Aortic smooth muscle cell (primary cell): Measurements from ENCODE around the genes CNIH3 and SRP9.

- RRBS, result no CpG with 5 or more reads among the region's 15 CpGs
Observed at GRCh38 chr1:224432478-224433498, 1.8 kb downstream of the WDR26 start.

- RRBS, result 2% methylated on average over 3 of the region's 12 CpGs
Observed at GRCh38 chr1:224434462-224434628, 252 bp downstream of the WDR26 start.

DNA sequence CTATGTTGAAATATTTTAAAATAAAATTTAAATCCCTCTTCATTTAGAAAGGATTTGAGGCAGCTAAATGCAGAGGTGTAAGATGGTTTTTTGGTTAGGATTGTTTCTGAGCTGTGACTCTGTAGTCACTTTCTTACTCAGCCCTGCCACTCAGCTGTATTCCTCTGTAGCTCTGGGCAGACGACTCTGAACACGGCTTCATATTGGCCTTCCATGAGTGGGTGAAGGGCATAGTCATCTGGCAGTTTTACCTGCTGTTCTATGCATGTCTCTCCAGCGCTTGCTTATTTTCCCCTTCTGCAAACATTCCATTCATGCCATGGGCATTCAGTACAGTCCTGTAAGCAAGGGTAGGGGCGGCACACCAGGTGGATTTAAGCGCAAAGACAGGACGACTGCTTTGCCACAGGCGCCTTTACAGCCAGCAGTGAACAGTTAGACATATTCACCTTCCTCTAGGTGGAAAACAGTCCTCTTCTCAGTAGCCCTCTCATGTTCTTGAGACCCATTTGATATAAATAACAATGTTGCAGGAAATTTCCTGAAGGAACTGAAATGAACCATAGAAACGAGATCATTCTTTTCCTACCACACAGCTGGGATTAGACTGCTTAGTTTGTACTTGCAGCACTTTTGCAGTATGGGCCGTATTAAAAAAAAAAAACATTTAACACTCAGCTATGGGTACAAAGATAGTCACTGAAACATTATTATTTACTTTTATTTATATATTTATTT lies 4.5 kb upstream of the WDR26 start:
- RRBS, result no CpG with 5 or more reads among the region's 9 CpGs

GRCh38 chr1:224447201-224447641 lies 12.6 kb upstream of the WDR26 start:
- RRBS, result no CpG with 5 or more reads among the region's 2 CpGs

GRCh38 chr1:224615682-224617032 lies at the start of gene CNIH3:
CNIH3 (plus strand) TSS chr1:224616317.
- RRBS, result 1% methylated on average over 48 of the region's 122 CpGs

DNA sequence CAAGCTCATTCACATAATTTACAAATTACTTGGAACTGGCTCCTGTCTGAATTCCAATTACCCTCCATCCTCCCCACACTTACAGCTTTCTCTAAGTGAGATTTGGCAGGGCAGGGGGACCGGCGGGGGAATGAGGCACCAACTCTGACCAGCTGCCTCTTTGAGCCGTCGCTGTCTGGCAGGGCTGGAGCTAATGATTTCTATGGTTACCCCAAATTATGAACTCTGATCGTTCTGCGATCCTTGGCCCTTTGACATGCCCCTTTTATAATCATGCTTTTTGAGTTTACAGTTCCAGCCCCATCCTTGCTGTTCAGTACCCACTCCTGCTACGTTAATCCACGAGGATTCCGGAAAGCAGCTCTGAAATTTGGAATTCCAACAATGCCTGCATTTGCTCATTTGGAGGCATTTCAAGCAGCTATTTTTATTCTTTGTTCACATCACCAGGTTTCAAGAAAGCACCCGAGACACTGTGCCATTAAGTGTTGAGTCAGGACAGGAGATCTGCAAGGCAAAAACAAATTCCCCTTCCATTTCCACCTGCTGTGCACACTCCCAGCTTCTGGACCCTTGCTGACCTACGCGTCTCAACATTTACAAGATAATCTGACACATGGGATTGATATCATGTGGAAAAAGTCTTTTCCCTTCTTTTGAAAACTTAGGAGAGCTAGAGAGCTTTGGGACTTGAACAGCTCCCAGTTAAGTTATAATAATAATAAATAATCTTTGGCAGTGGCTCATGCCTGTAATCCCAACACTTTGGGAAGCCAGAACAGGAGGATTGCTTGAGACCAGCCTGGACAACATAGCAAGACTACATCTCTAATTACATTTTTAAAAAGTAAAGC lies 54.8 kb upstream of the LBR start:
- RRBS, result no CpG with 5 or more reads among the region's 12 CpGs

DNA sequence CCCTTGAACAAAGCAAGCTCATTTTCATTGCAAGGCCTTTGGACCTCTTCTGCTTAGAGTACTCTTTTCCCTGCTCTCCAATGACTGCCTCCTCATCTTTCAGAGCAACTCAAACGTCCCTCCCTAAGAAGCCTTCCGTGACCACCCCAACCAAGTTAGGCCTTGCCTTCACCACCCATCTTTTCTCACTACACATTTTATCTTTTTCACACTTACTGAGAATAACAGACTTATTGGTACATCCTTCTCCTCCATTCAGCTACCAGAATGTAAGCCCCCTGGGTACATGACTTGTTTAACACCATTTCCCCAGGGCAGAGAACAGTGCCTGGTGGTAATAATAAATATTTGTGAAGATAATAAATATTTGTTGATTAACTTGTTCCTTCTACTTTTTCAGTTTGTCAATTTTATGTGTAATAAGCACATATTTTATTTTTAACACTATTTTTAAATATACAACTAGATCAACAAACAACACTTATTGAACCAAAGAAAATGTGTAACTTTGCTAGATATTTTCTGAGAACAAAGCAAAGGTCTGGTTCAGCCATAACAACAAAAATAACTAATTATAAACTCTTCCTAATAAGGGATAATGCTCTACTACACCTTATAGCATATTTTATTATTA lies 39.7 kb downstream of the ENAH start:
- RRBS, result no CpG with 5 or more reads among the region's 2 CpGs

DNA sequence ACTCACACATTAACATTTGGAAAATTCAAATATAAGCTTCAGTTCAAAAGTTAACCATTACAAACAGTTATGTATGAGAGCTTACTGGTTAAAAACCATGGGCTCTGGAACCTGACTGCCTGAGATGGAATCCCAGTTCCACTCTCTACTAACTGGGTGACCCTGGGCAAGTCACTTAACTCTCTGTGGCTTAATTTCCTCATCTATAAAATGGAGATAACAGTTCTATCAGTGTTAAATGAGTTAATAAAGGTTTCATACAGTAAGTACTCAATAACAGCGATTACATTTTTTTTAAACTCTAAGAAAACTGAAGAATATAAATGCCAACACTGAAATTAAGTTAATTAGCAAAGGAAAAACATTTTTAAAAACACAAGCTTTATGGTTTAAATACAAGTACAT lies 12.4 kb downstream of the ENAH start:
- RRBS, result no CpG with 5 or more reads among the region's 1 CpG

DNA sequence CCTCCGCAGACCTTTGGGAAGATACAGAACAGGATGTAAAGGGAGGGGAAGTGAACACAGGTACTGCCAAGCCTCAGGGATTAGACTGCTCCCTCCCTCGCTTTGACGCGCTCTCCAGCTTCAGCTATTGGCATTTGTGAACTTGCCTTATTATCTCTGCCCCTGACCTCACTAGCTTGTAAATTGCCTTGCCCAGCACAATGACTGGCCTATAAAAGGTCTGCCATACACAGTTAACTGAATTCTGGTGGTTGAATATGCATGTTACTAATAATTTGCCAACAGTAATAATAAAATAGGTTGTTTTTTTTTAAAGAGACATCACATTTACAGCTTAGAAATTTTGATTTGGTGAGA lies 4.7 kb upstream of the SRP9 start:
- RRBS, result no CpG with 5 or more reads among the region's 4 CpGs

DNA sequence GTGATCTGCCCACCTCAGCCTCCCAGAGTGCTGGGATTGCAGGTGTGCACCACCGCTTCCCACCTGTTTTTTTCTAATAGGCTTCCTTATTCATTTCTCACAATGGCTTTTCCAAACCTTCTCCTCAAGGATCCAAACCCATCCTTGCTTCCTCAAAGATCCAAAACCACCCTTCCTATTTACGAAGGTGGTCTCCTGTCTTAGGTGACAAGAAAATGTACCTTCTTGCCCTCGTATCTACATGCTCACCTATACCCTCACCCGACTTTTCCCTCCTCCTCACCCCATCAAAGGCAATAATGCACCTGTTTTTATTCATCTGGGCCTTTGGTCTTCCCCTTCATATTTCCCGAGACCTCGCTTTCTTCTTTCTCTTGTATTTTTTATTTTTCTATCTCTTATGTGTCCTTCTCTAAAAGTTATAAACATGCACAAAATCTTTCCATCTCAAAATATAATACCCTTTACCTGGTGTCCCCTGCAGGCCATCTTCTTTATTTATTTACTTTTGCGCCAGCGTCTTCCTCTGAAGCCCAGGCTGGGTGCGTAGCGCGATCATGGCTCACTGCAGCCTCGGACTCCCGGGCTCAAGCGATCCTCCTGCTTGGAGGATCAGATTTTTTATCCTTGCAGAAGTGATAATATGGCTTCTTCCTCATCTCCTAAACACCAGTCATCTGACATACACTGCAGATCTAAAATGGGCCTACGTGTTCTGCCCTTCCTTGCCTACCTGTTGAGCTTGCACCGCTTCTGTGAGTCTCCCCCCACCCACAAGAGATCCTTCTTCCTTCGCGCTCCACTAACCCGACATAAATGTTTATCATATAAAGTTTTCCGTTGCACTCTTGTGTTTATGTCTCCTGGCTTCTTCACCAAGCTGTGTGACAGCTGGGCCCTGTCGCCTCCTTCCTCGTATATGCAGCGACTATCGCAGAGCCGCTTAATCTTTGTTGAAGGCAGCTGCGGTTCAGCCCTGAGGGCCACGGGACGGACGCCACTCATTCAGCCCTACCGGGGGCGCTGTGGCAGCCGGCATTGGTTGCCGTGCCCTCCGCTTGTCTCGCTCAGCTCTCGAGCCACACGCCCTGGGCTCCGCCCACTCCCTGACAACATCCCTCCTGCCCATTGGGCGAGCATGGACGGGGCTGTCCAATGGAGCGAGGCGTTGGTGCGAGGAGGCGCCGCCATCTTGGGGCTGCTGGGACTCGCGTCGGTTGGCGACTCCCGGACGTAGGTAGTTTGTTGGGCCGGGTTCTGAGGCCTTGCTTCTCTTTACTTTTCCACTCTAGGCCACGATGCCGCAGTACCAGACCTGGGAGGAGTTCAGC lies at the start of gene SRP9:
Gene SRP9 (plus strand): TSS at position 1,184 of the 1,331 bp plus-strand sequence.
- RRBS, result no CpG with 5 or more reads among the region's 54 CpGs

- RRBS, result no CpG with 5 or more reads among the region's 9 CpGs
Observed at GRCh38 chr1:225847526-225848325, 34.5 kb downstream of the TMEM63A start.

GRCh38 chr1:225922560-225923049 lies 1.4 kb downstream of the PYCR2 start:
- RRBS, result no CpG with 5 or more reads among the region's 5 CpGs

GRCh38 chr1:225977249-225978267 lies 21.6 kb downstream of the SDE2 start:
- RRBS, result no CpG with 5 or more reads among the region's 27 CpGs

DNA sequence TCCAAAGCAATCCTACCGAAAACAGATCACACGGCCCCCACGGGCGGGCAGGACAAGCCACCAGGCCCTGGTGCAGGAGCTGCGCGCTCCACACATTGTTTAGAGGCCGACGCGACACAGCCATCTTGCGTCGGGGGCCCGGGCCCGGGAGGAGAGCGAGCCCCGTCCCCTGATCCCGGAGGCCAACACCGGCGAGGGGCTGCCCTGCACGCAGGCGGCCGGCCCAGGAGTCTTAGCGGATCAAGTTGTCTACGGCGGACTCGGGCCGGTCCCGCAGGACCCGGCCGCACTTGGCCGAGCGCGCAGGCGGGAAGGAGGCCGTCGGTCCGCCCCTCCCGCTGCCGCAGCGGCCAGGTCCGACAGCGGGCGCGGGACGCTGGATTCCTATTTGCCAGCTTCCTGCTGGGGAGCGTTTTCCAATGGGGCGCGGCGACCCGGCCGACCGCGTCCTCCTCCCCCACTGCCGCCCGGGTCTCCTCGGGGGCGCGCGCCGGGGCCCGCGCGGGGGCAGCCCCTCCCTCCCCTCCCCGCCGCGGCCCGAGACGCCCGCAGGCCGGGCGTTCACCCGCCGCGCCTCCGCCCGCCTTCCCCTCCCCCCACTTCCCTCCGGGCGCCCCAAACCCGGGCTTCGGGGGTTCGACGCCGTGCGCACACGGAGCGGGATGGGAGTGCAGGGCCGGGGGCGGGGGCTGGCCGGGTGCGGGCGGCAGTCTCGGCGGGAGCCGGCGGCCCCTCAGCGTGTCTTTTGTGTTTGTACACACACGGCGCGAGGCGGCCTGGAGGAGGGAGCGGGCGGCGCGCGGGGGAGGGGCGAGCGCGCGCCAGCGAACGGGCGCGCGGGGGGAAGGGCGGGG lies 548 bp upstream of the H3-3A start:
- RRBS, result 2% methylated on average over 29 of the region's 114 CpGs

DNA sequence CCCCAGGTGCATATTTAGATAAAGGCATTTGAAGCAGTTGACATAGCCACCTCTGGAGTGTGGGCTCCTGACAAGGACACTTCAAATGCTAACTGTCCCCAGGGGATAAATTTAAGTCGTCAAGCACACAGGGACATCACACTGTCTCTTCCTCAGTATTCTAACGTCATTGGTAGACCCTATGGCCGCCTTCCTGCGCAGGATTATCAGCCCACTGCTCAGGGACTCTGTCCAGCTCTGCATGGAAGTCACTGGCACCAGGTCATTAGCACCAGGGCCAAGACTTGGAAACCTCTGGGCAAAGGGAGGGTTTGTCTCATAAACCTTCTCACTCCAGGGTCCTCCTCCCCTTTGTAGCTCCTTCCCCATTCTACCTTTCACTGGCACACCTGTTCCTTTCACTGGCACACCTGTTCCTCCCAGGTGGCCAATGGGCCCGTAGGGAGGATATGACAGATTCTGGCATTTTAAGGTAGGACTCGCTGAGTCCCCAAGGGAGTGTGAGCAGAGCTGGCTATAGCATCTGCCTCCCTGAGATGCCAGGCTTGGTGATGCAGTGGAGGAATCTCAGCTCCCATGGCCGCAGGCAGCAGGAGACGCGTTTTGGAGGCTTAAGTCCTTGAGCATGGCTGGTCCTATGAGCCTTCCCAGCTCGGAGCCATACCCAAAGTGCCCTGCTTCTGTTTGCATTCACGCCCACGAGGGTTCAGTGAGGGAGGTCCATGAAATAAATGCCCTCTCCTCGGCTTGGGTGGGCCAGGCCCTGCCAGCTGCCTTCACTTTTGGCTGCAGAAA lies 49.0 kb downstream of the H3-3A start:
- RRBS, result no CpG with 5 or more reads among the region's 13 CpGs

DNA sequence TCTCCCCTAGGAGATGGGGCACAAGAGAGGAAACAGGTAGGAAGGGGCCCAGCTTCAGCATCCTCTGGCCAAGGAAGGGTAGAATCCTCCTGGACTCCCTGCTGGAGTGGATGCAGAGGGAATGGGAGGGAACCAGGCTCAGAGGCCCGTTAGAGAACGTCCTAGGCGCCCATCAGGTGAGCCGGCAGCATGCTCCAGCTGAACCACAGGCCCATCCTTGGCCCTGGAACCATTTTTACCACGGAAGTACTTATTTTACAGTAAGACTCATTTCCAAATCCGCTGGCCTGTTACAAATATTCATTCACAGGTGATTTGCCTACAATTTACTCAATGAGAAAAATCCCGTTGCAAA lies 58.1 kb downstream of the H3-3A start:
- RRBS, result no CpG with 5 or more reads among the region's 7 CpGs

GRCh38 chr1:226125783-226126132 lies 60.8 kb downstream of the ACBD3 start:
- RRBS, result no CpG with 5 or more reads among the region's 9 CpGs

GRCh38 chr1:226407024-226407338 lies 912 bp downstream of the PARP1 start:
- RRBS, result no CpG with 5 or more reads among the region's 3 CpGs

- RRBS, result no CpG with 5 or more reads among the region's 17 CpGs
Observed at GRCh38 chr1:226425635-226426074, 17.8 kb upstream of the PARP1 start.

GRCh38 chr1:226547510-226548171 lies 923 bp upstream of the STUM start:
- RRBS, result no CpG with 5 or more reads among the region's 20 CpGs